AG08470 (cell line): ENCODE data around the genes STX4 and KAT8.

GRCh38 chr16:30947291-30947782, 1.5 kb upstream of the ORAI3 start:
- RRBS, result no CpG with 5 or more reads among the region's 5 CpGs

DNA sequence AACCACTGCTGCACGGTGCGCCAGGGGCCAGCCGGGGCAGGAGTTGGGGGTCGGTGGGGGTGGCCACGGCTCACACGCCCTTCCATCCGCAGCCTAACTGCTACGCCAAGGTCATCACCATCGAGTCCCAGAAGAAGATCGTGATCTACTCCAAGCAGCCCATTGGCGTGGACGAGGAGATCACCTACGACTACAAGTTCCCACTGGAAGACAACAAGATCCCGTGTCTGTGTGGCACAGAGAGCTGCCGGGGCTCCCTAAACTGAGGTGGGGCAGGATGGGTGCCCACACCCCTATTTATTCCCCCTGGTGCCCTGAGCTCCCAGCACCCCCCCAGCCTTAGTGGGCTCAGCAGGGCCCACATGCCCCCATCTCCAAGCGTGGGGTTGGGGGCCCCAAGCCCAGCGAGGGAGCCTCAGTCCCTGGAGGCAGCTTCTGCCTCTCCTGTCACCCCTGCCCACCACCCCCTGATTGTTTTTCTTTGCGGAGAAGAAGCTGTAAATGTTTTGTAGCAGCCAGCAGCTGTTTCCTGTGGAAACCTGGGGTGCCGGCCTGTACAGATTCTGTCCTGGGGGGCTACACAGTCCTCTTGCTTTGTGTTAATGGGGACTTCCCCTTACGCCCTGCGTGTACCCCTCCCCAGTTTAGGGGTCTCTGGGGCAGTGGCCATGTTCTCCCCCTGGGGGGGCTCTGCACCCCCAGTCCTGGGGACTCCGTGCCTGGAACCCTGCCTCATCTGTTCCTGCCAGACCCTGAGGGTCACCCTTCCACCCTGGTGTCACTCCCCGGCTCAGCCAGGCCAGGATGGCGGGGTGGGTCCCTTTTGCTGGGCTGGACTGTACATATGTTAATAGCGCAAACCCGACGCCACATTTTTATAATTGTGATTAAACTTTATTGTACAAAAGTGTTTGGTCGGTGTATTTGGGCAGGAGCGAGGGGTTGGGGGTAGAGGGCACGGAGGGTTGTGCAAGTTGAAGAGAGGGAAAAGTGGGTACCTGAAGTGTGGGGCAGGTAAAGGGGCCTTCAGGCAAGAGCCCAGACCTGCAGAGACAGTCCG, 919 bp upstream of the HSD3B7 start:
- RRBS, result 87% methylated on average over 3 of the region's 31 CpGs

GRCh38 chr16:30996062-30996855, 11.3 kb downstream of the HSD3B7 start:
- RRBS, result no CpG with 5 or more reads among the region's 27 CpGs

GRCh38 chr16:31022540-31022881, 10.8 kb upstream of the STX4 start:
- RRBS, result no CpG with 5 or more reads among the region's 3 CpGs

DNA sequence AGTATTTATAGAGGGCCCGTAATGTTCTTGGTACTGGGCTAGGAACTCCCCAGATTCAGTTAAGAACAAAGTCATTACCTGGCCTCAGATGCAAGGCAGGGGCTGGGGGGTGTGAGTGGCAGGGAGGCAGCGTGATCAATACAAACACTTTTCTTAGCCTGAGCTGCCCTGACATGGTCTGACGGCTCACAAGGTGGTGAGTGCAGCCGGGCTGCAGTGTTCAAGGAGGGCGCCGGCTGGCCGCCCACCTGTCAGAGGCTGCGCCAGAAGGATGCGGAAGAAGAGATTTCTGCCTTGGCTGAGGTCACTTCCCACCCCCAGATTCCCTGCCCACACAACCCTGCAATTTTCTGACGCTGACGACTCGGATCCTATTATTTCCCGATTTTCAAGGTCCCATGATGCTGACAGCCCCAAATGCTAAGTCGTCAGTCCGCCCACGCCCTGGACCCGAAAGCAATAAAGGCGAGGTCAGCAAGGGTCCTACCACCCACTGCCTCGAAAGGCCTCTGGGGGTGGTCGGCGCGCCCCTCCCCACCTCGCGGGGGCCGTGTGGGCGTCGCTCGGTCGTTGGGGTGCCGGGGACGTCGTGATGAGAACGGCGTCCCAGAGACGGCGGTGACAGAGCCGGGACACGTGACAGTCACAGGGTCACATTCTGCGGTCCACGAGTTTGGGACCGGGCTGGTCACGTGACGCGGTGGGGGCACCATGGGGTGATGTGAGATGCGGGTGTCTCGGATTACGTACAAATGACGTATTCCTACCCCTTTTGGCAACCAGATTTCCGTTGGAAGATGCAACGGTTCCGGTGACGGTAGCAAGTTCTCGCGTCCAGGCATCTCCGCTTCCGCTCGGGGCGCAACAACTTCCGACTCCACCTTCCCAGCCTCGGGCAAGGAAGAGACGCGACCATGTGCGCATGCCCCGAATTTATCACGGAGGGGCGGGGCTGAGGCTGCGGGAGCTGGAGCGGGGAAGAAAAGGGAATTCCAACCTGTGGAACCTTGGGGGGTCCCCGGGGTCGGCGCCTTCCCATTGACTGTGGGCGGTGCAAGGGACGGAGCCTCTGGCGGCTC, at the start of gene STX4:
Gene STX4, plus strand, starts transcription at position 952 of the 1,079 bp plus-strand sequence.
- RRBS, result 3% methylated on average over 12 of the region's 74 CpGs

DNA sequence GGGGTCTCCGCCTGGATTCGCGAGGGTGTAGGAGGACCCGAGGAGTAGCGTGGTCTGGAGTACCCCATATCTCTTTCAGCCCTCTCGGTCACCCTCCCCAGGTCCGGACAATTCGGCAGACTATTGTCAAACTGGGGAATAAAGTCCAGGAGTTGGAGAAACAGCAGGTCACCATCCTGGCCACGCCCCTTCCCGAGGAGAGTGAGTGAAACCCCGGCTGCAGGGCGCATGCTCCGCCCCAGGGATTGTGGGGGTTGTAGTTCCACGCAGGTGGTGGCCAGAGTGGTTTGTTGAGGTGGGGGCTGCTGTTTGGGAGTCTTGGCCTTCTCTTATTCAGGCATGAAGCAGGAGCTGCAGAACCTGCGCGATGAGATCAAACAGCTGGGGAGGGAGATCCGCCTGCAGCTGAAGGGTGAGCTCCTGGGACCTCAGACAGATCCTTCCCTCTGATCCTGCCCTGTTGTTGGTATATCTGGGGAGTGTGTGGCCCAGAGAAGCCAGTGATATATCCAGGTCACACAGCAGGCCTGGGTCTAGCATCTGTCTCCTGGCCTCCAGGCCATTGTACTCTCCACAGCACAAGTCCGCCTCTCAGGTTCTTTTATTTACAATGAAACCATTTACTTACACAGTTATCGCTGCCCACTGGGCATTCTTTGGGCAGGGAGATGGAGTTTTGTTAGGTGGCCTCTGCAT, 915 bp downstream of the STX4 start:
- RRBS, result under 1% methylated on average over 5 of the region's 19 CpGs

DNA sequence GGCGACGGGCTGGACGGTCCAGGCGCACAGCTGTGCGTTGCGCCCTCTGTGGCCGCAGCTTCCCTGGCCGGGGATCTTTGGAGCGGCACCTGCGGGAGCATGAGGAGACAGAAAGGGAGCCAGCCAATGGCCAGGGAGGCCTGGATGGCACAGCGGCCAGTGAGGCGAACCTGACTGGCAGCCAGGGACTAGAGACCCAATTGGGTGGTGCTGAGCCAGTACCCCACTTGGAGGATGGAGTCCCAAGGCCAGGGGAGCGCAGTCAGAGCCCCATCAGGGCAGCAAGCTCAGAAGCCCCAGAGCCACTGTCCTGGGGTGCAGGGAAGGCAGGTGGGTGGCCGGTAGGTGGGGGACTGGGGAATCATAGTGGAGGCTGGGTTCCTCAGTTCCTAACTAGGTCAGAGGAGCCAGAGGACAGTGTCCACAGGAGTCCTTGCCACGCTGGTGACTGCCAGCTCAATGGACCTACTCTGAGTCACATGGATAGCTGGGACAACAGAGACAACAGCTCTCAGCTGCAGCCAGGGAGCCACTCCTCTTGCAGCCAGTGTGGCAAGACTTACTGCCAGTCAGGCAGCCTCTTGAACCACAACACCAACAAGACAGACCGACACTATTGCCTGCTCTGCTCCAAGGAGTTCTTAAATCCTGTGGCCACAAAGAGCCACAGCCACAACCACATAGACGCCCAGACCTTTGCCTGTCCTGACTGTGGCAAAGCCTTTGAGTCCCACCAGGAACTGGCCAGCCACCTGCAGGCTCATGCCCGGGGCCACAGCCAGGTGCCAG, 6.4 kb downstream of the ZNF646 start:
- RRBS, result 96% methylated on average over 1 of the region's 18 CpGs

- RRBS, result 2% methylated on average over 14 of the region's 72 CpGs
Measured at GRCh38 chr16:31117334-31118408, at the start of gene KAT8. KAT8 (plus strand) TSS chr16:31117664.

DNA sequence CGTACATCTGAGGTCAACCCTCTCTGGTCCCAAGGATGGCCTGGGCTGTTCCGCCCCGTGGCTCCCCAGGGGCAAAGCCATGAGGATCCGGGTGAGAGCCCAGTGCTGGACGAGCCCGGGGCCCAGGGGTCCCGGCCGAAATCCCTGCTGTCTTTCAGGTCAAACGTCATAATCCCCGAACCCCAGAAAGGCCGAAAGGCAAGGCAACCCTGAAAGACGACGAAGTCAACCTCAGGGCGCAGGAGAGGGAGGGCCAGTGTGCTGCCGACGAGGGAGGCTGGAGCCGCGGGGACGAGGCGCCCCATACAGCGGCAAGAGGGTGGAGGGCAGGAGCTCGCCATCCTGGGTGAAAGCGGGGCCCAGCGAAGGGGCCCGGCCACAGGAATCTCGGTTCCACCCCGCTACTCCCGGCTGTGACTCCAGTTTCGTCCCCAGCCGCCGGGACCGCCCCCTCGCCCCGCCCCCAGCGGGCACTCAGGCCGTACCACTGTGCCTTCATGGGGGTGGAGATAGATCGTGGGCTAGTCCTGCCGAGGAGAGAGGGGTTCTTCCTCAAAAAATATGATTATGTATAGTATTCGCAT, 457 bp upstream of the FUS start:
- RRBS, result no CpG with 5 or more reads among the region's 39 CpGs

- RRBS, result no CpG with 5 or more reads among the region's 13 CpGs
Measured at GRCh38 chr16:31191296-31192510, 10.9 kb downstream of the PYCARD start.

DNA sequence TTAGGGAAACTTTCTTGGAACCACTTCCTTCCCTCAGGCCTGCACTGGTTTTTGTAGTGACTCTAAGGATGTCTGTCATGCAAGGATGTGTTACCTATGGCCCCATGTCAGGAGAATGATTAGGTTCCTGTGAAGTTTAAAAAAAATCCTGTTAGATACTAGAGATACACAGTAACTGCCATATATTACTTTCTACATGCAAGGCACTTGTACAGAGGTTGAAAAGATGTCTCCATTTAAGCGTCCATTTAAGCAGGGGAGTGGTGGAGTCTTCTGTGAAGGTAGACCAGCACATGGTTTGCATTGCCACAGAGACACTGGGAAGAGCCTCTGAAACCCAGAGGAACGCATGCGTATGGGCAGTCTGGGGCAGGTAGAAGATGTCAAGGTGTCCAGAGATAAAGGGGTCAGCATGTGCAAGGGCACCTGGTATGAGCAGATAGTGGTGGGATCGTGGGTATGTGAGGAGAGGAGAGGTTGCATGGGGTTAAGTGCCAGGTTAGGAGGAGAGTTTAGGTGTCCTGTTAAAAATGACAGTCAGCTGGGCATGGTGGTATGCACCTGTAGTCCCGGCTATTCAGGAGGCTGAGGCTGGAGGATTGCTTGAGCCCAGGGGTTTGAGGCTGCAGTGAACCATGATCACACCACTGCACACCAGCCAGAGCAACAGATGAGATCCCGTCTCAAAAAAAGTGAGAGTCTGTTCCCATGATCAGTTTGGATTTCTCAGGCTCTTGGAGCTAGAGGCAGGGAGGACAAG, 3.2 kb downstream of the PYCARD start:
- RRBS, result no CpG with 5 or more reads among the region's 6 CpGs

DNA sequence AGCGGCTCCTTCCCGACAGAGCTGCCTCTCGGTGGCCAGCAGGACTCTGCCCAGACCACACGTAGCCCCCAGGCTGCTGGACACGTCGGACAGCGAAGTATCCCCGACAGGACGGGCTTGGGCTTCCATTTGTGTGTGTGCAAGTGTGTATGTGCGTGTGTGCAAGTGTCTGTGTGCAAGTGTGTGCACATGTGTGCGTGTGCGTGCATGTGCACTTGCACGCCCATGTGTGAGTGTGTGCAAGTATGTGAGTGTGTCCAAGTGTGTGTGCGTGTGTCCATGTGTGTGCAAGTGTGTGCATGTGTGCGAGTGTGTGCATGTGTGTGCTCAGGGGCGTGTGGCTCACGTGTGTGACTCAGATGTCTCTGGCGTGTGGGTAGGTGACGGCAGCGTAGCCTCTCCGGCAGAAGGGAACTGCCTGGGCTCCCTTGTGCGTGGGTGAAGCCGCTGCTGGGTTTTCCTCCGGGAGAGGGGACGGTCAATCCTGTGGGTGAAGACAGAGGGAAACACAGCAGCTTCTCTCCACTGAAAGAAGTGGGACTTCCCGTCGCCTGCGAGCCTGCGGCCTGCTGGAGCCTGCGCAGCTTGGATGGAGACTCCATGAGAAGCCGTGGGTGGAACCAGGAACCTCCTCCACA, 23.2 kb upstream of the ITGAX start:
- RRBS, result 58% methylated on average over 4 of the region's 31 CpGs

DNA sequence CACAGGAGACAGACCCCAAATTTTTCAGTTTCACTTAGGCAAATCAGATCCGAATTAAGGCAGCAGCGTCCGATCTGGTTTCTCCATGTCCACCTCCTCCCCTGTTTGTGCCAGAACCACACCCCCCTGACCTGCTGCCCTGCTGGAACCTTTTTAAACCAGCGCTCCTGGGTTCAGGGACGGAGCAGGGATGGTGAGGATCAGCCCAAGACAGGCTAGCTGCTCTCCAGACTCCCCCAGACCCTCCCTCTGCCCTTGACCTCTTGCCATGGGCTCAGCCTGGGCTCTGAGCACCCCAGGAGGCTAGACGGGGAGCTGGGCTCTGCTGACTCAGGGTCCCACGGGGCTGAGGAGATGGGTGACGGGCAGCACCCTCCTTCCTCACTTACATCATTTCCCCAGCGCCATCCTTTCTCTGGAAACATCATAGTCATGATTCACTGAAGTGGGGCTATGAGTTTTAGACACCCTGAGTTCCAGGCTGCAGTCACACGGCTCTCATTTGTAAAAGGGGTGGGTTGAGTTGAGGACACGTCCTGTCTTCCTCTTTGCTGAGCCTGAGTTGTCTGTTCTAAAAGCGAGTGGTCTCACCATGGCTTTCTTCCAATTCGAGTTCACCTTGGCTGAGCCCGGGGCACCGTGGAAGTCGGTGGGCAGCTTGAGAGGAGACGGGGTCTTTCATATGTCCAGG, 3.1 kb upstream of the ITGAX start:
- RRBS, result 74% methylated on average over 3 of the region's 17 CpGs

DNA sequence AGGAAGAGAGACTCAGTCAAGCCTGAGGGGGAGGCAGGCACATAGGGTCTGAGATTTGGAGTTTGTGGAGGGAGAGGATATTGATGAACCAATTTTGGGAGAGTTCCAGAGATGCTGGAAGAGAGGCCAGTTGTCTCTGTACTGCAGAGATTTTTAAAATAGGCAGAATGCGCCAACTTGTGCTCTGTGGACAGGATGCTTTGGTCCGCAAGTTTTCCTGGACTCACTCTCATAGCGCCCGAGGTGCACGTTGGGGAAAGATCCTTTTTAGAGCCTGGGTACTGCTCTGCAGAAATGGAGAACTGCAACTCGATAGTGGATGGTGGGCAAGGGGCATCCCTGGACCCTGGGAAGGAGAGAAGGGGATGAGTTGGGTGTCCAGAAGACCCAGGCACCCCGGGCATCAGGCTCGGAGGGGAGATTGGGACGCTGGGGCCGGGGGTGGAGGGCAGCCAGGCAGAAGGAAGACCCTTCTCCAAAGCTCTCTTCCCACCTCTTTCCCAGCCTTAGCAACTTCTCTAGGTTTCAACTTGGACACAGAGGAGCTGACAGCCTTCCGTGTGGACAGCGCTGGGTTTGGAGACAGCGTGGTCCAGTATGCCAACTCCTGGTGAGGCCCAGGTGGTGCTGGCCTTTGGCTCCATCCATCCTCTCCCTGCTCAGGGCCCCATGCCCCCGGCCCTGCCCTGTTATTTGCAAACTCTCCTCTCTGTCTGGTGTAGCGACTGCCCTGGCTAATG, 583 bp downstream of the ITGAX start:
- RRBS, result 20% methylated on average over 1 of the region's 15 CpGs

DNA sequence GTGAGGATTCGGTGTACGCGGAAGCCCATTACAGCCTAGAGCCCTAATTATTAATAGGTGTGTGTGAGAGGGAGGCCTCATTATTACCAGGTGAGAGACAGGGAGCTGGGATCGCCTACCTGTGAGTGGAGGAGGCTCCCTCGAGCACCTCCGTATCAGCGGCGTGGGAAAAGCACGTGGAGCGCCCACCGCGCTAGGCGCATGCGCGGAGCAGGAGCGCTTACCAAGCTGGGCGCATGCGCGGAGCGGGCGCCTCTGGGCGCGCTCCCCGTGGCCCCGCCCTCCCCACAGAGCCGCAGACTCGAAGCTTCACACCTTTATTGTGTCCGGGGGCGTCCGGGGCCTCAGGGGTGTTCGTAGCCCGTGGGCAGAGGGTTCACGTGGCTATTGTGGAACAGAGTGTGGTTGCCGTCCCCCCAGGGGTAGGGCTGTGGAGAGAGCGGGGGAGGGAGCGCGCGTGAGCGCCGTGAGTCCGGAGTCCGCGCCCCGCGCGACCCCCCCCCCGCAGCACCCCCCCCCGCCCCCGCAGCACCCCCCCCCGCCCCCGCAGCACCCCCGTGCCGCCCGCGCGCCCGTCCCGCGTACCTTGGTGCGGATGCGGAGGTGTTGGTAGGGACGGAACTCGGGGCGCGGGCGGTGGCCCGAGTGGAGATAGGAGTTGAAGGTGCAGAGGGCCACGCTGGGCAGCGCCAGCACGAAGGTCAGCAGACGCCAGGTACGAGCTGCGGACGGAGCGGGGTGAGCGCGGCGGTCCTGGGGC, 550 bp downstream of the COX6A2 start:
- RRBS, result no CpG with 5 or more reads among the region's 78 CpGs

DNA sequence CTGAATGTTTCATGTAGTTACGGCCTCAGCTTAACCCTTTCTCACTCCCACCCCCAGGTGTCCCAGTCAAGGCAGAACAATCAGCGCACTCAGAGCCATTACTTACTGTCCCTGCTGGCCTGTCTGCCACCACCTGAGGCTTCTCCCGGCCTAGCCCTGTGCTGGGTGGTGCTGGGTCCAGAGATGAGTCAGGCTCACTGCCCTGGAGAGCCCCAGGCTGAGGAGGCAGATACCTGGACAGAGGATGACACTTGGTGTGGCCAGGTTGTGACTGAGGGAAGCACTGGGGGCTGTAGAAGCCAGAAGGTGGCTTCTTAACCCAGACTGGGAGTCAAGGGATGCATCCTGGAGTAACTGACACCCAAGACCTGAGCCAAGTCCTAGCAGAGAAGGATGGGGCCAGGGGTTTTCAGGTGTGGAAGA, 3.9 kb upstream of the SLC5A2 start:
- RRBS, result no CpG with 5 or more reads among the region's 3 CpGs

DNA sequence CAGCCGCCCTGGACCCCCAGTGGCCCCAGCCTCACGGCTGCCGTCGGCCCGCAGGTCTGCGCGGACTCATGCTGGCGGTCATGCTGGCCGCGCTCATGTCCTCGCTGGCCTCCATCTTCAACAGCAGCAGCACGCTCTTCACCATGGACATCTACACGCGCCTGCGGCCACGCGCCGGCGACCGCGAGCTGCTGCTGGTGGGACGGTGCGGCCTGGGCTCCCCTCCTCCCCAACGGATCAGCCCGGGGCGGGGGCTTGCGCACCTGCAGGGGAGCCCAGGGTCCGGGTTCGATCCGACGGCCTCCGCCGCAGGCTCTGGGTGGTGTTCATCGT, 5.6 kb downstream of the SLC5A2 start:
- RRBS, result 18% methylated on average over 11 of the region's 34 CpGs

DNA sequence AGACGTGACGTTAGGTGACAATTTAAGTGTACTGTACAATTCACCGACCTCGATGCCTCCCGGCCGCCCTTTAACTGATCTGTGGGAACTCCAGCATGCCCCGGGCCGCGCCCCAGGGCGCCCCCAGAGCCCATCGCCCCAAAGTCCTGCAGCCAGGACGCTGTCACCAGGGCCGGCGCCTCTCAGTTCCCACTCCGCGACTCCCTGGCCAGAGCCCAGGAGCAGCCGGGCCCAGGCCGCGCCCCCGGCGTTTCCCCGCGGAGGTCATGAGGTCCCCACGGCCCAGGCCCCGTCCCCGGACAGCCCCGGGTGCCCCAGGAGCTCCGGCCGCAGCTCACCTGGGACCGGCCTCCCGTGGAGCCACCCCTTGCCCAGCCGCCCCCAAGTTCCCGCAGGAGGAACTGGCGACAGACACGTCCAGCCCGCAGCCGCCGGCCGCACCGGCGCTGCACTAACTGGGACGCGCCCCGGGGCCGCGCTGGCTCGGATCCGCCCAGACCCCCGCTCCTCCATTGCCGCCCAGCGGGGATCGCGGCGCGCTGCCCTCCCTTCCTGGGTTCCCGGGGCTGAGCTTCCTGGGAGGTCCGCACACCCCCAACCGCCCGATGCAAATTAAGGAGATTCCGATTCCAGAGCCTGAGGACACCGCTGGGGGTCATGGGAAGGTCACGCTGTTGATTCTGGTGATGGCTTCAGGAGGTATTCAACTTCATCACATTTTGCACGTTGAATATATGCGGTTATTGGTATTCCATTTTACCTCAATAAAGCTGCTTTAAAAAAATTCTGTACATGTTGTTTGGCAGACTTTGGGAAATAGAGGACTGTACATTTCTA, 9.8 kb downstream of the AHSP start:
- RRBS, result 17% methylated on average over 37 of the region's 64 CpGs

GRCh38 chr16:31714576-31715429, 1.8 kb downstream of the KRBOX5 start:
- RRBS, result no CpG with 5 or more reads among the region's 7 CpGs

DNA sequence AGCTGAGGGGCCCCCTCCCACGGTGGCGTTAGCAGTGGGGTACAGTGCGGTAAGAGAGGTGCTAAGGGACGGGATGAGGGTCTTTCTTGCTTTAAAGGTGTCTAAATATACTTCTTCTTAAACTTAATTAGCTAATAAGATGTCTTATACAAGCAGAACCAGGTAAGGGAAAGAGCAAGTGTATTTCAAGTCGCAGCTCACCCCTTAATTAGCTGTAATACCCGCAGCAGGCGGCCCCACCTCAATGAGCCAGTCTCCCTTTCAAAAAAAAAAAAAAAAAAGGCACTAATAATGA, 267 bp upstream of the ZNF267 start:
- RRBS, result no CpG with 5 or more reads among the region's 7 CpGs